ENCODE data around the genes NUPR2, ZNF736 and ZNF680.

GRCh38 chr7:56115731-56116683, at the start of gene NUPR2:
Gene NUPR2 (minus strand): TSS chr7:56116417.
- PRO-cap, result no peak

DNA sequence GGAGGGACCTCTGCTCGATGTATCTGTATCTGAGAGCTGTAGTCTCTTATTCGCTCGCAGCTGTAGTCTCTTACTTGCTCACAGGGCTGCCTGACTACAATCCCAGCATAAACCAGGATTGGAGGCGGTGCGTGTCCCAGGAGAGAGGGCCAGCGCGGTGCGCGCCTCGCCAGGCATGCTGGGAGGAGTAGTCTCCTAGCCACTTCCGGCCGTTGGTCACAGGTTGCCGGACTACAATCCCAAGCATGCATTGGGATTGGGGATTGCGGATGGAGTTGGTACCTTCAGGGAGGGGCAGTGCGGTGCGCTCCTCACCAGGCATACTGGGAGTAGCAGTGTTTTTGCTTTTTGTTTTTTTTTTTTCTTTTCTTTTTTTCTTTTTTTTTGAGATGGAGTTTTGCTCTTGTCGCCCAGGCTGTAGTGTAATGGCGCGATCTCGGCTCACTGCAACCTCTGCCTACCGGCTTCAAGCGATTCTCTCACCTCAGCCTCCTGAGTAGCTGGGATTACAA, 421.8 kb upstream of the NUPR2 start:
- PRO-cap, result no peak

DNA sequence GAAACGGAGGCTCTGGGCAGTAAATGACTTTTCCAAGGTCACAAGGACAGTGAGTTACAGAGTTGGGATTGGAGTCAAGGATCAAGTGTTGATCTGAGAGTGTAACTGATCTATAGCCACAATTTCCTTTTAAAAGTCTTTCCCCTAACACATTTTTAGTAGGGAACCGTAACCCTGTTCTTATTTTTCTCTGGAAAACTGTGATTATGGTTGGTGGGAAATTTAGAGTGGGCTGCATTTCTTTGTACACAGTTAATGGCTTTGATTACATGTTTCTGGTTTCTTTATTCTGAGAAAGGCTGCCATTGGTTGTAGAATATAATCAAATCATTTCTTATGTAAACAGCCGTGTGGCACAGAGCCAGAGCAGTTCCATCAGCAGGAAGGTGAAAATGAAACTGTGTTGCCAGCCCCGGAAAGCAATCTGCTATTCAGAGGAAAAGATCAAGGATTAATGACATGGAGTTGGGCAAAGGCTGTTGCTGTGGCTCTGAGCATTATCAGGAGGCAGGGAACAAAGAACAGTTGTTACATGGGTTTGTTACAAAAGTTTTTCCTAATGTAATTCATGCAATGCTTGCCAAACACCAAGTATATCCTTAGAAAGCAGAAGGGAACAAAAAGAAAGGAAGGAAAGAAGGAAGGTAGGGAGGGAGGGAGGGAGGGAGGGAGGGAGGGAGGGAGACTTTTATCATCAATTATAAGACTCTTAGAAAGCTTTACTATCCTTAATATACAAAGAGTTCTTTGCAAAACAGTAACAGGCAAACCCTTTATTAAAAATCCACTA, 74.2 kb upstream of the ZNF716 start:
- PRO-cap, result no peak

DNA sequence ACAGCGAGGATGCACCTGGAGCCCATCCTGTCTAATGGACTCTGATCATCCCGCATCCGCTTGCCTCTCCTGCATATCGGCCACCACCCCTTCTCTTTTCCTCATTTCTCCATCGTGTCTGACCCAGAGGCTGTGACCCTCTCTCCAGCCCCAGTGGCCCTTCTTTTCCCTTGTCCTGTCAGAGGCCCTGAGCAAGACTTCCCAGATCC, 32.6 kb upstream of the ZNF716 start:
- PRO-cap, result no peak

DNA sequence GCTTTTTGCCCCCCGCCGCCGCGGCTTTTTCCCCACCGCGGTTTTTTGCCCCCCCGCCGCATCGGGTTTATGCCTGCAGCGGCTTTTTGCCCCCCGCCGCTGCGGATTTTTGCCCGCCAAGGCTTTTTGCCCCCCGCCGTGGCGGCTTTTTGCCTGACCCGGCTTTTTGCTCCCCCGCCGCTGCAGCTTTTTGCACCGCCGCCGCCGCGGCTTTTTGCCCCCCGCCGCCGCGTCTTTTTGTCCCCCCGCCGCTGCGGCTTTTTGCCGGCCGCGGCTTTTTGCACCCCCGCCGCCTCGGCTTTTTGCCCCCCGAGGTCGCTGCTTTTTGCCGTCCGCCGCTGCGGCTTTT, 3006.7 kb upstream of the ZNF722 start:
- PRO-cap, result no peak

- PRO-cap, result no peak
These were observed 518.5 kb upstream of the ZNF722 start for GRCh38 chr7:63480161-63480592.

GRCh38 chr7:64313544-64314726, at the start of gene ZNF736:
Gene ZNF736 (plus strand): TSS chr7:64313961.
- PRO-cap, result bidirectional peak, plus-strand start at chr7:64314016, minus-strand start at chr7:64313850; bidirectional peak, plus-strand start at chr7:64314479, minus-strand start at chr7:64314205

GRCh38 chr7:64562959-64563494, at the start of gene ZNF680:
Gene ZNF680 (minus strand): TSS chr7:64563071.
- PRO-cap, result bidirectional peak, plus-strand start at chr7:64563238, minus-strand start at chr7:64563058

DNA sequence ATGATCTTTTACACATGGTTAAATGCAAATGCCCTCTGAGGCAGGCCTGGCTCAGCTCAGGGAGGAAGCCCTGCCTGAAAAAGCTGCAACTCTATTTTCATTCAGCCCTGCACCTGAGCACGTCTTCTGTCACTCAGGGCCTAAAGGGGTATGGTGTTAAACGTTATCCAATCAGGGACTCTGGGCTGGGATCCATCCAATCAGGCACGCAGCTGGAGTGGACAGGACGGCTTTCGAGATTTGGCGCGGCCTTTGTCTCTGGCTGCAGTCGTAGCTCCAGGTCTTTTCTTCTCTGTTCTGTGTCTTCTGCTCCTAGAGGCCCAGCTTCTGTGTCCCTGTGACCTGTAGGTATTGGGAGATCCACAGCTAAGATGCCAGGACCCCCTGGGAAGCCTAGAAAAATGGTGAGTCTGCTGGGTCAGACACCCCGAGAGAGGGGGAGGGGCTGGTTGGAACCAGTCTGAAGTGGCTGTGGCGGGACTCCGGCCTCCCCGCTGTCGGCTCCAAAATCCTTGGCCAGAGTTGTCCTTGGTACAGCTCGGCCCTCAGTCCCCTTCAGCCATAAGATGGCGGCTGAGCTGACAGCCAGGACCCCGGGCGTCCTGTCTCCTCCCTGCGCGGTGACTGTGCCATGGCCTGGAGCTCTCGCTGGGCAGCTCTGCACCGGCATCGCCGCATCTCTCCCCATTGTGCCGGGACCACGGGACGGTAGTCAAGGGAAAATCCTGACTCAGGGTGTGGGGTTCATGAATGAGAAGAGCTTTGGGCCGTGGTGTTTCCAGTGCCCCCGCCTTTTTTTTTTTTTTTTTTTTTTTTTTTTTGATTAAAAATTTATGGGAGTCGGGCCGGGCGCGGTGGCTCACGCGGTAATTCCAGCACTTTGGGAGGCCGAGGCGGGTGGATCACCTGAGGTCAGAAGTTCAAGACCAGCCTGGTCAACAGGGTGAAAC, 11.8 kb upstream of the ZNF680 start:
- PRO-cap, result no peak

- PRO-cap, result bidirectional peak, plus-strand start at chr7:65770896, minus-strand start at chr7:65770758
These were observed 102.3 kb upstream of the VKORC1L1 start for GRCh38 chr7:65770188-65771261.

DNA sequence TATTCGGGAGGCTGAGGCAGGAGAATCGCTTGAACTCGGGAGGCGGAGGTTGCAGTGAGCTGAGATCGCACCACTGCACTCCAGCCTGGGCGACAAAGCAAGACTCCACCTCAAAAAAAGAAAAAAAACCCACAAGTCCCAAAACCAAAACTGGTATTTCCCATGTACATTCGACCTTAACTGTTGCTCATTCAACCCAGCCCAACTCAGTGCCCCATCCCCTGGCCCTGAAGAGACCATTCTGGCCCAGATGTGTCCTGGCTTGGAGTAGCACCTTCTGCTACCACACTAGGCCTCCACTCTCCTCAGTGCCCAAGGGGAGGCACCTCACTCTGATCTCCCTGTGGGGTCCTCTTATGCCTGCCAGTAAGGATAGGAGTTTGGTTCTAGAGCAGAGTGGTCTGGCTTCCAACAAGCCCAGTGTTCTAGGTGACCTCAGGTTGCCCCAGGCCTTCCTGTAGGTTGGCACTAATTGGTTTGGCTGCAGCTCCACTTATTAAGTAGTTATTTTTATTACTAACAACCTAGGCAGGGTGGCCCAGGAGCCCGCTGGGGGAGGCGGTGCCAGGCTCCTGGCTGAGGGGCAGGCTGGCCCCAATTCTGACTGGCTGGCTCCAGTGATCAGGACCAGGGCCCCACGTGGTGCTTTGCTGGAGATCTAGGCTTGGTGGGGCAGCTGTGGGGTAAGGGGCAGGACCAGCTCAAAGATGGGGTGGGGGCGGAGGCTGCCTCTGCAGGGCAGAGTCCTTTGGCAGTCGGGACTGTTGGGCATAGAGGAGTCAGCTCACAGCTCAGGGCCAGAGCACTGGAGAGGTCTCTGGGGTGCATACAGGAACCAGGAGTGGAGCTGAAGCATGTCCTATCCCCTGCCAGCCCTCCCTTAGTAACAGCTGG, 2.2 kb downstream of the ASL start:
- PRO-cap, result no peak

GRCh38 chr7:66092648-66092960, 17.0 kb downstream of the ASL start:
- PRO-cap, result no peak

DNA sequence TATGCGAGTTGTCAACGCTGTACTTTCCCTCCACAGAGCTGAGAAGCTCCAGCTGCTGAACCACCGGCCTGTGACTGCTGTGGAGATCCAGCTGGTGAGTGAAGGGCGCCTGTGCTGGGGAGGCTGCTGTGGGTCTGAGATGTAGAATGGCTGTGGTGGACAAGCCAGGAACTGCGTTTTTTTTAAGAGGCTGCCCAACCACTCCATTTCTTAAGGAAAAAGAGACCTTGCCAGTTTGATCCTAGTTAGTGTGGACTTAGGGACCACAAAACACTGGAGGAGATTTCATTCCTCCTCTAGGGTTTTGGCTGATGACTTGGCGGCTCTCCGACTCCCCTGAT, 30.7 kb downstream of the CRCP start:
- PRO-cap, result no peak

- PRO-cap, result no peak
These were observed 166.1 kb downstream of the TPST1 start for GRCh38 chr7:66371206-66371594.

GRCh38 chr7:66413194-66414232, 208.4 kb downstream of the TPST1 start:
- PRO-cap, result bidirectional peak, plus-strand start at chr7:66413675, minus-strand start at chr7:66413485; bidirectional peak, plus-strand start at chr7:66414076, minus-strand start at chr7:66413916

DNA sequence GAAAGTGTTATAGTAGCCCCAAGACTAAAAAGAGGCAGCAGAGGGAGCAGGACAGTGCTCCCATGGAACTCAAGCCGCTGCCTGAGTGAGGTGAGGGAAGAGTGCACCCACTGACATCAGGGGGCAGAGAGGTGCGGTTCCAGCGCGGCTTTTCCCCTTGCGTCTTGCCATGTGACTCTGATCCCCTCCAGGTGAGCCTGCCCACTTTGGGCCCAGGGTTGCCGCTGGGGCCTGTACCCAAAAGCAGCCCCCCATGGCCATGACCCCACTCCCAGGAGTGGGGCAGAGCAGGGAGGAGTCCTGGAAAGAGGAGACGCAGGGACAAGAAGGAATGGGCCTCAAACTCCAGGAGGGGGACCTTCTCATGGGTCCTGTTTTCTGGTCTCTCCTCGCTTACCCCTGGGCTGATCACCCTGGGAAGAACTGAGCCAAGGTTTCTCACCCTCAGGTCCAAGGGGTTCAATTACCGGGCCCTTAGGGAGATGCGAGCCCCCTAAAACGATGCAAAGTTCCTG, 136.2 kb upstream of the KCTD7 start:
- PRO-cap, result no peak

GRCh38 chr7:66591746-66592921, 36.5 kb upstream of the KCTD7 start:
- PRO-cap, result bidirectional peak, plus-strand start at chr7:66591991, minus-strand start at chr7:66592032; bidirectional peak, plus-strand start at chr7:66592455, minus-strand start at chr7:66592343

DNA sequence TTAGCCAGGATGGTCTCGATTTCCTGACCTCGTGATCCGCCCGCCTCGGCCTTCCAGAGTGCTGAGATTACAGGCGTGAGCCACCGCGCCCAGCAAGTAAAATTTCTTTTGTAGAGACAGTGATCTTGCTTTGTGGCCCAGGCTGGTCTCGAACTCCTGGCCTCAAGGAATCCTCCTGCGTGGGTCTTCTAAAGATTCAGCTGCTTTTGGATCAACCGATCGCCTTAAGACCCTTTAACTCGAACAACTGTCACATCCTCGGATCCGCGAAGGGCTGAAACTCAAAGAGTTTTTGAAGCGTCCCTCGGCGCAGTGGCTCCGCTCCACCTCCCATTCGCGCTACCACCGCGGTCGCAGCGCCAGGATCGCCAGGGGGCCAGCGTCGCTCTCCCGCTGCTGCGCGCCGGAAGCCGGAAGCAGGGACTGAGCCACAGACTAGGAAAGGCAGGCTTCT, 25.2 kb downstream of the KCTD7 start:
- PRO-cap, result bidirectional peak, plus-strand start at position 333 of the sequence, minus-strand start at position 425 of the sequence

DNA sequence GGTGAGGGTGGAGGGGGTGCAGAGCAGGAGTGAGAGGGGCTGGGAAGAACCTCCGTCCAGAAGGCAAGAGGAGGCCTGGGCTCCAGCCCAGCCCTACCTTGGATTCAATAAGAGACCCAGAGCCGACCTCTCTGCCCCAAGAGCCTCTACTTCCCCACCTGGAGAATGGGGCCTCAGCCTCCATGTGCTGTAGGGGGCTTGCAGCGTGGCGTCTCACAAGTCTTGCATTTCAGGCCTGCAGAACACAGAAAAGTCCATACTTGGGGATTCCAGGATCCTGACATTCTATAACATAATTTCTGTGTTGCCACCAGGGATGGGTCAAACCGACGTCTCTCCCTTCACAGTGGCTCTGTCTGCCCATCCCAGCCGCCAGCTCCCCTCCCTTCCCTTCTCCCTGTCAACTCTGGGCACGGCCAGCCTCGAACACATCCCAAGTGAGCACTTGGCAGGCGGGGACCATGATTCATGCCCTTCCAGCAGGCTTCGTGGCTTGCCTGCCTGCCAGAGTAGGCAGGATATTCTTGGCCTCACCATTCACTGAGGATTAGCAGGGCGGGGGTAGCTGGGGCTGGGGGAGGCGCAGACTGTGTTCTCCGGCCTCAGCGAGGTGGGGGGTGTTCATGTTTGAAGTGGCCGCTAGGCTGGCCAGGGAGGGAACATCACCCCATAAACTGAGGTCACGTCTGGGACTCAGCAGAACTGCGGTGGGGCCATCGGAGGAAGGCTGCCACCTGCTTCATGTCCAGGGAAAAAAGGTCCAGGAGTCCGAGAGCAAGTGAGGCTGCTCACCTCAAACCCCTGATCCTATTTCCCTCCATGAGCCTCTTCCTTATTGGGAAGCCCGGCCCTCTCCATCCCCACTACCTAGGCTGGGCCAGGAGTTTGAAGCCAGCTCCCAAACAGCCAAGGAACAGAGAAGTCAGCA, 43.2 kb upstream of the RABGEF1 start:
- PRO-cap, result no peak

- PRO-cap, result no peak
These were observed 42.0 kb upstream of the RABGEF1 start for GRCh38 chr7:66698350-66699127.